GM12878 (cell line): ENCODE data around the genes RABAC1 and DEDD2.

DNA sequence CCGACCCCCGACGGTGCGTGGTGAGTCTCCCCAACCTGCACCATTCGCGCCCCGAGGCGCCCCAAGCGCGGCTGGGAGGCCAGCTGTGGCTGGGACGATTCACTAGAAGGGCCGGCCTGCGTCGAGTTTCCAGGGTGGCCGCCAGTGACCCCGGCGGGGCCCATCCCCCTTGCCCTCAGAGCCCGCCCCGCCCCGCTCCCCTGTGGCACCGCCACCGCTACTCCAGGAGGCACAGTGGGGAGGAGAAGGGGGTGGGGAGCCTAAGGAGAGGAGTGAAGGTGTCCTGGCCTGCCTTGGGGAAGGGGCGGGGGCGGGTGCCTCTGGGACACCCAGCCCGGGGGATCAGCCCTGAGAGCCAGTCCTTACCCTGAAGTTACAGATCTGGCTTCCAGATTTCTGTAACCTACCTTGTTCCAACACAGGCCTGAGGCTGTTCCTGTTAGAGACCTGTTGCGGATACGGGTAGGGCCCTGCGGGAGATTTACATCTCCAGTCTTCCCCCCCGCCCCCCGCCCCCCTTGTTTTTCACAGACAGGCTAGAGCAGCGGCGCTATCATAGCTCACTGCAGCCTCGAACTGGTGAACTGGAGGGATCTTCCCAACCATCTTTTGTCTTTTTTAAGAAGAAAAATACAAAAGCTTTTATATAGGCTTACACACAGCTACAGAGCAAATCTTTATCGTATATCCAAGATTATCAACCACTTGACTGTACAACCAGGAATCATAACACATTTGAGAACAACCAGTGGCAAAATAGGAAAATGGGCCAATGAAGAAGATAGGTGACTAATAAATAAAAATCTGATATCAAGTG is 10.7 kb upstream of the CEACAM21 start:
- RAMPAGE, long total RNA, result no peak
- RRBS, 2 experiments, result 8 to 12% methylated on average over 4 to 9 of the region's 34 CpGs
CAGE:
- cytosol, long polyA minus RNA, result no peak
- cytosol, long polyA plus RNA, result no peak
- long polyA plus RNA, result no peak
- nucleolus, long total RNA, result no peak
- nucleus, long polyA plus RNA, result no peak
- nucleus, long total RNA, result no peak

DNA sequence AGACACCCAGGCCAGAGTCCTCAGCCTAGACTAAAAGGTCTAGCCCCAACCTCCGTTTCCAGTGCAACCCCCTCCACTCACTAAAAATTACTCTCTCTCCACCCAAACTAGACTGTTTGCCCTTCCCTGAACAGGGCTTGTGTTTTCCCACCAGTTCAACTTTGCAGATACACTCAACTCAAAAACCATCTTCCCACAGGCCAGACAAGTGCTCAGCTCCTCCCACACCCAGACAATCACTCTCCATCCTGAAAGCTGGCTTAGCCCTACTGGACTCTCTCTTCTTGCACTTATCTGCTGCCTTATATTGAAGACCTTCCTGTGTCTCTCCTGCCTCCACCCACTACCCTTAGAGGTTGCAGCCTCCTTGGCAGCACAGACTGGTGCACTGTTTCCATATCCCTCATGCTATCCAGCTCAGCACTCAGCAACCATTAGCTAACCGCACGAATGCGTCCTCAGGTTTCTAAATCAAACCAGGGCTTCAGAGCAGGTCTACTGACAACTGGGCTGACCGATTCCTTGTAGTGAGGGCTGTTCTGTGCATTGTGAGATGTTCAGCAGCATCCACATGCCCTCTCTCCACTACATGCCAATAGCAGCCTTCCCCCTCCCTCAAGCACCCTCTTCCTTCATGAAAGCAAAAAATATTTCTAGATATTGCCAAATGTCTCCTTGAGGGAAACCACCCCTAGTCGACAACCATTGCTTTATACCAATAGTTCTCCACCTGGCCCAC is 2.8 kb upstream of the CEACAM6 start:
- RAMPAGE, long total RNA, result no peak
- RRBS, 2 experiments, result no CpG with 5 or more reads among the region's 6 CpGs
CAGE:
- cytosol, long polyA minus RNA, result no peak
- cytosol, long polyA plus RNA, result no peak
- long polyA plus RNA, result no peak
- nucleolus, long total RNA, result no peak
- nucleus, long polyA plus RNA, result no peak
- nucleus, long total RNA, result no peak

GRCh38 chr19:41785575-41785986 is 10.8 kb upstream of the CEACAM3 start:
- RAMPAGE, long total RNA, result no peak
- RRBS, 2 experiments, result no CpG with 5 or more reads among the region's 11 CpGs
CAGE:
- cytosol, long polyA minus RNA, result no peak
- cytosol, long polyA plus RNA, result no peak
- long polyA plus RNA, result no peak
- nucleolus, long total RNA, result no peak
- nucleus, long polyA plus RNA, result no peak
- nucleus, long total RNA, result no peak

DNA sequence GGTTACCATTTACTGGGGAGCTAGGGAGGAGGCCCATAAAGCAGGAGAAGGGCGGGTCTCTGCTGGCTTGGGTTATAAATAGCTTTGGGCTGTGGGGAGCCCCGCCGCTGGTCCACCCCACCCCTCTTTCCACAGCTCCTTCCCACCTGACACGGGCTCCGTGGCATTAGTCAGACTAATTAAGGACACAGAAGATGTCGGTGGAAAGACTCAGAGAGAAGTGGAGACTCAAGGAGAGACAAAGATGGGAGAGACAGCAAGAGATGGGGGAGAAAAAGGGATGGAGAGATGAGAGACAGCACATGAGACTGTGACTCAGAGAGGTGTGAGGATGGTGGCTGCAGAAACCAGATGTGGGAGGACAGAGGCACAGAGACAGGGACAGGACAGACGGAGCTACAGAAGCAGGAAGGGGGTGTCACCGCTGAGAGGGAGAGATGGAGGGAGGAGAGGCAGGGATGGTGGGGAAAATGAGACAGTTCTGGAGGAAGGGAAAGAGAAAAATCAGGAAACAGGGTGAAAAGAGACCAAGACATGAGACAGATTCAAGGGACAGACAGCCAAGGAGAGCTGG is 3.9 kb downstream of the ARHGEF1 start:
- RAMPAGE, long total RNA, result no peak
- RRBS, 2 experiments, result no CpG with 5 or more reads among the region's 8 CpGs
CAGE:
- cytosol, long polyA minus RNA, result no peak
- cytosol, long polyA plus RNA, result no peak
- long polyA plus RNA, result no peak
- nucleolus, long total RNA, result no peak
- nucleus, long polyA plus RNA, result no peak
- nucleus, long total RNA, result no peak

DNA sequence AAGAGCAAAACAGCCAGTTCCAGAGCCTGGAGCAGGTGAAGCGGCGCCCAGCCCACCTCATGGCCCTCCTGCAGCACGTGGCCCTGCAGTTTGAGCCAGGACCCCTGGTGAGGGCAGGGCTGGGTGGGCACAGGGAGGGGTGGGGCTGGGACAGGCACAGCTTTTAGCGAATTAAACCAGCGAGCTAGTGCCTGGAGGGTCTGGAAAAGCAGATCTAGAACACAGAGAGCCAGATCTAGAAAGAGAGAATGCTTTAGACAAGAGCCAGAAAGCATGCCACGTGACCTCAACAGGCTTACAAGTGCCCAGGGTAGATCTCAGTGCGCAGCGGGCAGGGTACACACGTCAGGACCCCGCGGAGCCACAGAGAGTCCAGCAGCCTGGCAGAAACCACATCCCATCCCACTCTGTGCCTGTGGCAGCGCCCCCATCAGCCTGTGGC is 5.8 kb downstream of the ARHGEF1 start:
- RAMPAGE, long total RNA, result no peak
- RRBS, 2 experiments, result no CpG with 5 or more reads among the region's 12 CpGs
CAGE:
- cytosol, long polyA minus RNA, result no peak
- cytosol, long polyA plus RNA, result no peak
- long polyA plus RNA, result no peak
- nucleolus, long total RNA, result no peak
- nucleus, long polyA plus RNA, result no peak
- nucleus, long total RNA, result no peak

DNA sequence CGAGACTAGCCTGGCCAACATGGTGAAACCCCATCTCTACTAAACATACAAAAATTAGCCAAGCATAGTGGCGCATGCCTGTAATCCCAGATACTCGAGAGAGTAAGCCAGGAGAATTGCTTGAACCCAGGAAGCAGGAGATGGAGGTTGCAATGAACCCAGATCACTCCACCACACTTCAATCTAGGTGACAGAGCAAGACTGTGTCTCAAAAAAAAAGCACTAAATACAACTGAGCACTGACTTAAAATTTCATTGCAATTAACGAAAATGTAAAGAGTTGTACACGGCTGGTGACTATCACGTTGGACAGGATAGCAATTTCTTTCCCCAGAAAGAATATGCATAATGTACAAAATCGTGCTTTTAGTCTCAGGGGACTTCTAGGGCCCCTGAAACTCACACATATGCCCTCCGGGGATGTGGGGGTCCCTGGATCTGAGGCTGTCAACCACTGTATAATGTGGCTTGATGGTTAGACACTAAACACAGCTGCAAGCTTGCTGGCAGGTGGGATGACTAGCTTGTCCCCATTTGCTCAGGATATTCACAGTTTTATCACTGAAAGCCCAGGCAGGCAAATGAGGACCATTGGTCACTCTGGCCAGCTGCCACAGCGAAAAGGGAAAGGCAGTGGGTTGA is 17.3 kb downstream of the ARHGEF1 start:
- RAMPAGE, long total RNA, result no peak
- RRBS, 2 experiments, result no CpG with 5 or more reads among the region's 9 CpGs
CAGE:
- cytosol, long polyA minus RNA, result no peak
- cytosol, long polyA plus RNA, result no peak
- long polyA plus RNA, result no peak
- nucleolus, long total RNA, result no peak
- nucleus, long polyA plus RNA, result no peak
- nucleus, long total RNA, result no peak

GRCh38 chr19:41908362-41908699 is 19.9 kb downstream of the ERFL start:
- RAMPAGE, long total RNA, result no peak
- RRBS, 2 experiments, result no CpG with 5 or more reads among the region's 14 CpGs
CAGE:
- cytosol, long polyA minus RNA, result no peak
- cytosol, long polyA plus RNA, result no peak
- long polyA plus RNA, result no peak
- nucleolus, long total RNA, result no peak
- nucleus, long polyA plus RNA, result no peak
- nucleus, long total RNA, result no peak

GRCh38 chr19:41912292-41912656 is 16.0 kb downstream of the ERFL start:
- RAMPAGE, long total RNA, result no peak
- RRBS, 2 experiments, result no CpG with 5 or more reads among the region's 18 CpGs
CAGE:
- cytosol, long polyA minus RNA, result no peak
- cytosol, long polyA plus RNA, result no peak
- long polyA plus RNA, result no peak
- nucleolus, long total RNA, result no peak
- nucleus, long polyA plus RNA, result no peak
- nucleus, long total RNA, result no peak

DNA sequence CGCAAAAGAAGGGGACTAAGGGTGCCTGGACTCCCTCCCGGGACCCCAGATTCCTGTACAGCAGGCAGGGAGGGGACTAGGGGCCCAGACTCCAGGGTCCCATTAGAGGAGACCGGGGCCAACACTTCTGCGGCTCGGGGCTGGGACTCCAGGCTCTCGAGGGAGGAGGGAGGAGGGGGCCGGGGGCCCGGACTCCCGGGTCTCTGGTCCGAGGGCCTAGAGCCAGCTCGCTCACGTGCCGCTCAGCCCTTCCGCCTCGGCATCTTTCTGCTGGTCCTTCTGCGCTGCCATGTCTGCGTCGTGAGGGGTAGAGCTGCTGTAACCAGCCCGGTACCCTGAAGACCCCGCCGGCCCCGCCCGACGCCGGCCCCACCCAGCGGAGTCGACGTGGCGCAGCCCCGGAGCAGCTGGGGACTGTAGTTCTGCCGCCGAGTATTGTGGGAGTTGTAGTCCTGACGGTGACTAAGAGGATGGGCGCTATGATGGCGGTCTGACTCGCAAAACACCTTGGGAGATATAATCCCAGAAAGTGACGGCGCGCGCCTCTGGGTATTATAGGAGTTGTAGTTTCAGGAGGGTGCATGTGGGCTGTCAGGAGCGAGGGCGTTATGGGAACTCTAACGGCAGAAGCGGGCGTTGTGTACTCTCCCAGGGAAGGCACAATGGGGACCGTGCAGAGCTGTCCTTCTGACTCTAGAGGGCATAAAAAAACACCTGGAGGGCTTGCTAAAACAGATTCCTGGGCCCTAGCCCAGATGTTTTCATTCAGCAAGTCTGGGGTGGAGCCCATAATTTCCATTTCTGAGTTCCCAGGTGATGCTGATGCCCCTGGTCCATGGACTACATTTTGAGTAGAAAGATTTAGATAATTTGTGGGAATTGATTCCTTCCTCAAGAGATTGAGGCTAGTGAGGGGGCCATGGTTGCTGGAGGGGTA is at the start of gene RABAC1:
RABAC1 (minus strand) TSS at position 320 of the 937 bp plus-strand sequence.
- RAMPAGE, long total RNA, result start-site peak on the minus strand centred at position 333 of the sequence, 66 bp wide, 540 and 447 reads in 2 replicates
- RRBS, 2 experiments, result 2 to 4% methylated on average over 5 of the region's 46 CpGs
CAGE:
- cytosol, long polyA minus RNA, result no peak
- cytosol, long polyA plus RNA, result start-site peak on the minus strand centred at position 340 of the sequence, 52 bp wide, 863 and 994 reads in 2 replicates
- long polyA plus RNA, result start-site peak on the minus strand centred at position 339 of the sequence, 53 bp wide, 558 and 680 reads in 2 replicates
- nucleolus, long total RNA, result start-site peak on the minus strand centred at position 332 of the sequence, 35 bp wide, 1,798 reads
- nucleus, long polyA plus RNA, result start-site peak on the minus strand centred at position 334 of the sequence, 31 bp wide, 268 and 349 reads in 2 replicates
- nucleus, long total RNA, result no peak

- RAMPAGE, long total RNA, result no peak
- RRBS, 2 experiments, result 3 to 14% methylated on average over 3 to 12 of the region's 38 CpGs
CAGE:
- cytosol, long polyA minus RNA, result no peak
- cytosol, long polyA plus RNA, result no peak
- long polyA plus RNA, result no peak
- nucleolus, long total RNA, result no peak
- nucleus, long polyA plus RNA, result no peak
- nucleus, long total RNA, result no peak
Observed at GRCh38 chr19:41997251-41998225, 3.5 kb upstream of the ATP1A3 start.

- RAMPAGE, long total RNA, result no peak
- RRBS, 2 experiments, result 94 to 95% methylated on average over 14 of the region's 52 CpGs
CAGE:
- cytosol, long polyA minus RNA, result no peak
- cytosol, long polyA plus RNA, result no peak
- long polyA plus RNA, result no peak
- nucleolus, long total RNA, result no peak
- nucleus, long polyA plus RNA, result no peak
- nucleus, long total RNA, result no peak
Observed at GRCh38 chr19:42080369-42081331, 4.7 kb downstream of the ZNF574 start.

DNA sequence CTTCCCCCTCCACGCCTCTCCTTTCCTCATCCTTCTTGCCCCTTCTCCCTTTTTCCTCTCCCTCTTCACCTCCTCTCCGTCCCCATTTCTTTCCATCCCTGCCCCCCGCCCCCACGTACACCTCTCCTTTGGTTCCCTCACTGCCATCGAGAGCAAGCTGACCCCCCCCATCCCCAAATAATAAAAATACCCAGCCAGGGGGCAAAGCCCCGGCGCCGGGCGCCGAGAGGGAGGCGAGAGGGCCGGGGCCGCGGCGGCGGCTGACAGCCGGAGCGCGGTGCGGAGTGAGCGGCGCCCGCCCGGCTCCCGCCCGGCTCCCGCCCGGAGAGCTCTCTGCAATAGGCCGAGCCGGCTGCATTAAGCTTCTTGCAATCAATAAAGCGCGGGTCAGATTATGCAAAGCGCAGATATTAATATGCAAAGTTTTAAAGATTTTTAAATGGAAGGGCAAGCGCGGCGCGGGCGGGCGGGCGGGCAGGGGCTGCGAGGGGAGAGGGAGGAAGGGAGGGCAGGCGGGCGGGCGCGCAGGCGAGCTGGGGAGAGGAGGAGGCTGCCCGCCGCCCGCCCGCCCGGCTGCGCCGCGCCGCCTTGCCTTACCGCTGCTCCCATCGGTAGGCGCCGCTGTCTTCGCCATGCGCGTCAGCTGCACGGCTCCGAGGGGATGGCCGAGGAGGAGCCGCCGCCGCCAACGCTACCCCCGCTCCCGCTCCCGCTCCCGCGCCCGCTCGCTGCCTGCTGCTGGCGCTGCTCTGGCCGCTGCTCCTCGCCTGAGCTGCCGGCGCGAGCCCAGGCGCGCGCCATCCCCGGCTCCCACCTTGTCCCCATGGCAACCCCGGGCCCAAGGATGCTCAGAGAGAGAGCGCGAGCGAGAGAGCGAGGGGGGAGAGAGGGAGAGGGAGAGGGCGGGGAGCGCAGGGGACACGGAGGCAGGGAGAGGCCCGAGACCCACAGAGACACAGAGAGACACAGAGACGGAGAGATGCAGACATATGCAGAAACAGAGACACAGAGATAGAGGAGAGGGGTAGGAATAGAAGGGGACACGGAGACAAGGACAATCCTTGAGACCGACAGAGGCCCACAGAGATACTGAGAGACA is 40.6 kb downstream of the DEDD2 start:
- RAMPAGE, long total RNA, result no peak
- RRBS, 2 experiments, result no CpG with 5 or more reads among the region's 98 CpGs
CAGE:
- cytosol, long polyA minus RNA, result no peak
- cytosol, long polyA plus RNA, result no peak
- long polyA plus RNA, result no peak
- nucleolus, long total RNA, result no peak
- nucleus, long polyA plus RNA, result no peak
- nucleus, long total RNA, result no peak

DNA sequence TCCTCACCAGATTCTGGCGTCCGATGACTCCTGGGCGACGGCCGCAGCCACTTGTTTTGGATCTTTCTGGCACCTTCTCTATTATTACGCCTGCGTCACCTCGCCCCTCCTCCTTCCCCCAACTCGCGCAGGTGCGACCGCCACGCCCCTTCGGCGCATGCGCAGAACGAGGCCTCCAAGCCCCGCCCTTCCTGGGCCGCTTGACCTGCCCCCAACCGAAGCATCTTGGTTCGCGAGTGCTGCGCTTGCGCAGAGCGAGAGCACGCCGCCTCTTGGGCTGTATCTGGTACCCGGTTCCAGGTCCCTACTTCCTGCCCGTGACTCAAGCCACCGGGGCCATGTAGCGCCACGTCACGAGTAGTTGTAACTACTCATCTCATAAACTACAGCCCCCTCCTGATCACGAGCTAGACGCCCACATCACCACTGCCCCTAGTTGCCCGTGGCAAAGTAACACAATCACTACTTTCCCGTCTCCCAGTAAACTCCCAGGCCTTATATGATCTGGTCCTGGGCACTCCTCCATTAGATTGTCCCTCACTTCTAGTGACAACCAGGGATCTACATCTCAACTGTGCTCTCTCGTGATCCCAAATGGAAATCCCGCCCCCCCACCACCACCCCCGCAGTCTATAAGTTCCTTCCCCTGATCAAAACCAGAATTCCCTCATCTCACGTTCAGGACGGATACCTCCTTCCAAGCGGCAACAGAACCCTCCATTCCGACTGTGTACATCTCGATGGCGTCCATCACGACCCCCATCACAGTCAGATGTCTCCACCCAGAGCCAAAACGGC is at the start of gene DEDD2:
DEDD2 (minus strand) TSS at position 53 of the 798 bp plus-strand sequence.
- RAMPAGE, long total RNA, result no peak
- RRBS, 2 experiments, result 0% methylated on average over 2 of the region's 48 CpGs; no CpG with 5 or more reads in 1 of the 2 experiments
CAGE:
- cytosol, long polyA minus RNA, result start-site peak on the minus strand centred at position 72 of the sequence, 29 bp wide, 116 reads
- cytosol, long polyA plus RNA, result start-site peak on the minus strand centred at position 85 of the sequence, 71 bp wide, 374 and 316 reads in 2 replicates
- long polyA plus RNA, result start-site peak on the minus strand centred at position 75 of the sequence, 17 bp wide, 147 and 223 reads in 2 replicates
- nucleolus, long total RNA, result no peak
- nucleus, long polyA plus RNA, result no peak
- nucleus, long total RNA, result no peak

GRCh38 chr19:42231687-42232401 is 10.6 kb downstream of the GSK3A start:
- RAMPAGE, long total RNA, result no peak
- RRBS, 2 experiments, result no CpG with 5 or more reads among the region's 14 CpGs
CAGE:
- cytosol, long polyA minus RNA, result start-site peak on the minus strand at chr19:42232132-42232142, 14 reads
- cytosol, long polyA plus RNA, result no peak
- long polyA plus RNA, result no peak
- nucleolus, long total RNA, result no peak
- nucleus, long polyA plus RNA, result no peak
- nucleus, long total RNA, result no peak

DNA sequence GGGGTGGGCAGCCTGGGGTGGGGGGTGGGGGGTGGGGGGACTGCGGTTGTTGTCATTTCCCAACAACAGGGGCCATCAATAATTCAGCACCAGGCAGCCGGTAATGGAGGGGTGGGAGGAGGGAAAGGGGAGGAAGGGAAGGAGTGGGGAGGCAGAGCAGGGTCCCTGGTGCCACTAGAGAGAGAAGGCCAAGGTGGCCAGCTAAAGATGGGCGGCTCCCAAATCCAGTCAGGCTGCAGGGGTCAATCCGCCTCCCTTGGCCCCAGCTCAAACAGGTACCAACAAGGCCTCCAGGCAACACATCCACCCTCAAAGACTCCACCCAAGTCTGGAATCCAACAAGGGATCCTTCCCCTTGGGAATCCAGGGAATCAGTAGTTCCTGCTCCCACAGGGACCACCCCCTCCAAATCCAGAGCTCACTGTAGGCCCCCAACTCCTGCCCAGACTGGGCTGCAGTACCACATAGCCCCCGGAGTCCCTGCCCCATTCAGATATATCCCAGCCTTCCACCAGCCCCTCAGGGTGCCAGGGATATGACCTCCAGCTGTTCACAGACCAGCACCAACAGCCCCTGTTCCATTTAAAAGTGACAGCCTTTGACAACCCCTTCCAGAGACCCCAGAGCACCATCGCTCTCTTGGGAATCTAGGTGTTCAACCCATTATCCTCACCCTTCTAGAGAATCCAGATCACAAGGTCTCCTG is 3.3 kb downstream of the ERF start:
- RAMPAGE, long total RNA, result no peak
- RRBS, 2 experiments, result no CpG with 5 or more reads among the region's 6 CpGs
CAGE:
- cytosol, long polyA minus RNA, result no peak
- cytosol, long polyA plus RNA, result no peak
- long polyA plus RNA, result no peak
- nucleolus, long total RNA, result no peak
- nucleus, long polyA plus RNA, result no peak
- nucleus, long total RNA, result no peak

DNA sequence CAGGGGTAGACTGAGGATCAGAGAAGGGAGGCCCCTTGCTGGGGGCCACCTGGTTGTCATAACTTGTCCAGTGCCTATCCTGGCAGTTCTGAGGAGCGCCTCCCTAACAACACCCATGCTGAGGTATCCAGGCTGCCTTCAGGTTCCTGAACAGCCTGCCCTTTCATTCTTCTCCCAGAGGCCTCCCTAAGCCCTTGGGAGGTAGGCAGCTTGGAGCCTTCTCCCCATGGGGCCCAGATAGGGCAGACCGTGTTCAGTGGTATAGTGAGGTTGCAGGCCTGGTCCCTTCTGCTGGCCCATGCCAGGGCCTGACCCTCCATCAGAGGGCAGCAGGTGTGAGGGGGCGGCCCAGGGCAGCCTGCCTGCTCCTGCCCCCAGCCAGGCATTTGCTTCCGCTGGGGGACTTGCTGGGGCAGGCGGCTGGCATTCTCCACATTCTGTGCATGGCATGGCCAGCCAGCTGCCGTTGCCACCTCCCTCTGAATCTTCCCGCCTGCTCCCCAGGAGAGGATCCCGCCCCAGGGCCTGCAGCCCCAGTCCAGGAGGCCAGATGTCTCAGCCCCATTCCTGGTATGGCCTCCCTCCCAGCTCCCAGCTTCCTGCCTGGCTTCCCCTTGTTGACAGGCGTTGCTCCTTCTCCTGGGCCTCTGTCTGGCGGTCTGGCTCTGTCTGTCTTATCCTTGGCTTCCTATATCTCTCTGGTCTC is 8.8 kb downstream of the CIC start:
- RAMPAGE, long total RNA, result no peak
- RRBS, 2 experiments, result no CpG with 5 or more reads among the region's 10 CpGs
CAGE:
- cytosol, long polyA minus RNA, result no peak
- cytosol, long polyA plus RNA, result no peak
- long polyA plus RNA, result no peak
- nucleolus, long total RNA, result no peak
- nucleus, long polyA plus RNA, result no peak
- nucleus, long total RNA, result no peak

DNA sequence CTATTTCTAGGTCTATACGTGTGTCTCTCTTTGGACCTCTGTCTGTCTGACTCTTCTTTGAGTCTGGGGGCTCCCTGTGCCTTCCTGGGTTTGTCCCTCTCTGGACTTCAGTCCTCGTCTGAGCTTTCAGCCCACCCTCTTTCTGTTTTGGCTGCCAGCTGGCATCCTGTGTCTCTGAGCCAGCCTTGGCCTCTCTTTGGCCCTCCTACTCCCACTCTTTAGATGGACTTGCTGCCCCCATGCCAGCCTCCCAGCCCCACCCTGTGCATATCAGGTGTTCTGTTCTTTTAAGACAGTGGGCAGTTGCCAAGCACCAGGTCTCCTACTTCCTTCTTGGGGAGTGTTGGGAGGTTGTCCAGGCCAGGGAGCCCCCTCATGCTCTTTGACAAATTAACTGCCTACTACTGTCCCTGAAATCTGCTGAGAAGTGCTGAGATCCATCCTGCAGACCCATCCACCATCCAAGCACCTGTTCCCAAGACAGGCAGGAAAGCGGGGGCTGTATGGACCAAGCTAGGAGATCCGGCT is 9.4 kb downstream of the CIC start:
- RAMPAGE, long total RNA, result no peak
- RRBS, 2 experiments, result no CpG with 5 or more reads among the region's 4 CpGs
CAGE:
- cytosol, long polyA minus RNA, result no peak
- cytosol, long polyA plus RNA, result no peak
- long polyA plus RNA, result no peak
- nucleolus, long total RNA, result no peak
- nucleus, long polyA plus RNA, result no peak
- nucleus, long total RNA, result no peak

DNA sequence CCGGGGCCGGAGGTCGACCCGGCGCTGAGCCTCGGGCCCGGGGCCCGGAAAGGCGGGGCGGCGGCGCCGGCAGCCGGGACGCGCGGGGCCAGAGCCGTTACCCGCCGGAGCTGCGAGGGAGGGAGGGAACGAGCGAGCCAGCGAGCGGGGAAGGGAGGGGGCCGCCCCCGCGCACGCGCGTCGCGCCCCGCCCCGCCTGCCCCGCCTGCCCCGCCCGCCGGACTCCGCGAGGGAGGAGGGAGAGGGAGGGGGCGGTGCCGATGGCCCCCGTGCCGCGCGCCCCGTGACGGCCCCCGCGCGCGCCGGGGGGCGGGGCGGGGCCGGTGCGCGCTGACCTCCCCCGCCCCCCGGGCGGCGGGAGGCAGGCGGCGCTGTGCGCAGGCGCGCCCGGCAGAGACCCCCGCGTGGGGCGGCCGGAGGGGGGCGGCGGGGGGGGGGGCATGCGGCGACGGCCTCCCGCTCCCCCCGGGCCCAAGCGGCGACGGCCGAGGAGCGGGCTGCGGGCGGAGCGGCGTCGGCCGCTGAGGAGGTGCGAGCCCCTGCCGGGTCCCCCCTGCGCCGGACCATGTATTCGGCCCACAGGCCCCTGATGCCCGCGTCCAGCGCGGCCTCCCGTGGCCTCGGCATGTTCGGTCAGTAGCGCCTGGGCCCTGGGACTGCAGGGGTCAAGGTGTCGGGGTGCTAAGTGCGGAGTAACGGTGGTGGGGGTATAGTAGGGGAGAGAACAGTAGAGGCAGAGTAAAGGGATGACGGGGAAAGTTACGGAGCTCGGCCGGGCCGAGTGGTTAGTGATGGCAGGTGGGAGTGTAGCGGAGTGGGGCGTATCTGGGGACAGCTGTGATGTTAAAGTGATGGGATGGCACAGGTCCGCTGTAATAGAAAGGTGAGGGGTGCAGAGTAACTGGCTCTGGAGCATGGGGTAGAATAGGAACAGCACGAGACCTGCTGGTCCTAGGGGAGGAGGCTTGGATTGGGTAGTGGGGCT is 15.4 kb downstream of the CIC start:
- RAMPAGE, long total RNA, result no peak
- RRBS, 2 experiments, result under 1 to 2% methylated on average over 40 to 47 of the region's 116 CpGs
CAGE:
- cytosol, long polyA minus RNA, result no peak
- cytosol, long polyA plus RNA, result no peak
- long polyA plus RNA, result no peak
- nucleolus, long total RNA, result no peak
- nucleus, long polyA plus RNA, result no peak
- nucleus, long total RNA, result no peak

DNA sequence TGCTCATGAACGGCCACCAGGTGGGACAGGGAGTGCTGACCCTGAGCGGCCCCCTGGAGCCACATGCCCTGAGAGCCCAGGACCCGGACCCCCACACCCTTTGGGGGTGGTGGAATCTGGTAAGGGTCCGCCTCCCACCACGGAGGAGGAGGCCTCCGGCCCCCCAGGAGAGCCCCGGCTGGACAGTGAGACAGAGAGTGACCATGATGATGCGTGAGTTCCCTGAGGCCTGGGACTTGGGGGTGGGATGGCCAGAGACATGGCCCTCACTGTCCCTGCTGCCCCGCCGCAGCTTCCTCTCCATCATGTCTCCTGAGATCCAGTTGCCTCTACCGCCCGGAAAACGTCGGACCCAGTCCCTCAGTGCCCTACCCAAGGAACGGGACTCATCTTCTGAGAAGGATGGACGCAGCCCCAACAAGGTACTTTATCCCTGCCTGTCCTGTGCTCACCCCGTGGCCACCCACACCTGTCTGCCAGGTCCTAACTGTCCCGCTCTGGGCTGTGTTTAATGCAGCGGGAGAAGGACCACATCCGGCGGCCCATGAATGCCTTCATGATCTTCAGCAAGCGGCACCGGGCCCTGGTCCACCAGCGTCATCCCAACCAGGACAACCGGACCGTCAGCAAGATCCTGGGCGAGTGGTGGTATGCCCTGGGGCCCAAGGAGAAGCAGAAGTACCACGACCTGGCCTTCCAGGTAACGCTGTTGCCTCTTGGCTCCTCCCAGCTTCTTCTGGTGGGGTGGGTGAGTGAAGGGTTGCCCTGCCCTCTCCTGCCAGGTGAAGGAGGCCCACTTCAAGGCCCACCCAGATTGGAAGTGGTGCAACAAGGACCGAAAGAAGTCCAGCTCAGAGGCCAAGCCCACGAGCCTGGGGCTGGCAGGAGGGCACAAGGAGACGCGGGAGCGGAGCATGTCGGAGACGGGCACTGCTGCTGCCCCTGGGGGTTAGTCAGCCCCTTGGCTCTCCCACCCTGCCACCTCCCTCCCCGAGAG is 14.6 kb upstream of the PRR19 start:
- RAMPAGE, long total RNA, result no peak
- RRBS, 2 experiments, result 96 to 100% methylated on average over 4 to 8 of the region's 37 CpGs
CAGE:
- cytosol, long polyA minus RNA, result no peak
- cytosol, long polyA plus RNA, result no peak
- long polyA plus RNA, result no peak
- nucleolus, long total RNA, result no peak
- nucleus, long polyA plus RNA, result no peak
- nucleus, long total RNA, result no peak